Left colon (tissue), 1 donor: ENCODE measurements around a stretch of chr22.

GRCh38 chr22:44668941-44669519 lies 33.0 kb upstream of the PRR5 start:
- PRO-cap = no peak

- PRO-cap = unidirectional peak, plus-strand start at chr22:44676824; unidirectional peak, plus-strand start at chr22:44677085
Observed at GRCh38 chr22:44676573-44677801, 25.0 kb upstream of the PRR5 start.

DNA sequence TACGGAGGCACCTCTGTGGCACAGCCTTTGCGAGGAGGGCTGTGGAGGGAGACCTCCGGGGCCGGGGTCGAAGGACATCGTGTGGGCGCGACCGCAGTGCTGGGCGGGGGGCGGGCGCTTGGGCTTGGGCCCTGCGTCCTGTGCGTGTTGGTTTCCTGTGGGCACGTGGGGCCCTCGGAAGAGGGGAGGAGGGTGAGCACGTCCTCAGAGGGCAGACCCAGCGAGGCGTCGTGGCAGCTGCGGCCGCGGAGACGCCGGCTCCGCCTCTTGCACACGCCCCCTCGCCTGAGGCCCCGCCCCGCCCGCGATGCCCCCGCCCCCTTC lies 222 bp upstream of the PRR5 start:
- PRO-cap = bidirectional peak, plus-strand start outside the sequence, minus-strand start at position 232 of the sequence

- PRO-cap = no peak
Observed at GRCh38 chr22:44931065-44931616, 78.7 kb downstream of the PHF21B start.

DNA sequence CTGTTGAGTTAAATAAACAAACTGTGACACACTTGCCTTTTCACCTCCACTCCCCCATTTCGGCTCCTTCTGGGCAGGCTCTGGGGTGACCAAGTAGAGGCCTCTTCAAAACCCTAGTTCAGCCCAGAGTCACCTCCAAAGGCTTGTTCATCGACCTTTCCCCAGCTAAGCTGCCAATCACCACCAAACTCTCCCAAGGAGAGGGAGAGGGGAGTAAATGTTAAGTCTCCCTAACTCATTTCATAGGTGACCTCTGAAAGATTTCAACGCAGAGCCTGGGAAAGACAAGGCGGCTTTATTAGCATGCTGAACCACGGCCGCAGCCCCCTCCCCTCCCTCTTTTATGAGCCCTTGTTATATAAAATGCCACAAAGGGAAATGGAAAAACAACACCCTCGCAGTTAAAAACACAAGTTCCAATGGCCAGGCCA lies 3.9 kb downstream of the PHF21B start:
- PRO-cap = no peak

DNA sequence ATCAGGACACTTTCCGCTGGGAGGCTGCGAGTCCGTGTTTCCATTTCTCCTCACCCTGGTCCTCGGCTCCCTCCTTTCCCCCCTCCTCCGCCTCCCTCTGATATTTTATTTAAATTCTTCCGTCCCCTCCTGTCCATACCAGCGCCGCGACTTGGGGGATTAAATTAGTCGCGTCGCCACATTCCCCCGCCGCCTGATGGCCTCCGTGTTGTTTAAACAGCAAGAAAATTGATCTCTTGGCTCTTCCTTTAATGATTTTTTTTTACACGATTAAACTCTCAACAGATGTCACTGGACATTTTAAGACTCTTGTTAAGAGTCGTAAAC lies 444 bp upstream of the PHF21B start:
- PRO-cap = no peak

DNA sequence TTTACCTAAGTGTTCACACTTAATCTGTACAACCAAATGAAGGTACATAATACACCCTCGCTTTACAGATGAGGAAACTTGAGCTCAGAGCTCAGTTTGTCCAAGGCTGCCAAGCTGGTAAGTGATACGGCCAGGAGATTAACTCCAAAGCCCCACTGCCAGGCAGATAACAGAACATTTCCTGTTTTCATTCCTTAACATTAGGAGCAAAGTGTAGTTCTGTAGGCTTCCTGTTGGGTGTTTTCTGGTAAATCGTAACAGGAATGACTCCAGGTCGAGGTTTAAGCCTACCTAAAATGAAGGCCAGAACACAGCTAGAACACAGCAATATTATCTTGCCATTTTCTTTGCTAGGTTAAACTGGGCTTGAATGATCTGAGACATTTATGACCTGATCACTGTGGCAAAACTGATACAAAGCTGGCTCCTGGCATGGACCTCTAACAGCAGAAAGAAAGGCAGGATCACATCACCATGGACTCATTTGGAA lies 4.0 kb upstream of the NUP50 start:
- PRO-cap = unidirectional peak, plus-strand start at position 94 of the sequence; bidirectional peak, plus-strand start at position 294 of the sequence, minus-strand start at position 183 of the sequence

GRCh38 chr22:45192533-45193237 lies 29.0 kb downstream of the NUP50 start:
- PRO-cap = no peak

GRCh38 chr22:45226465-45227289 lies 14.0 kb downstream of the KIAA0930 start:
- PRO-cap = no peak

DNA sequence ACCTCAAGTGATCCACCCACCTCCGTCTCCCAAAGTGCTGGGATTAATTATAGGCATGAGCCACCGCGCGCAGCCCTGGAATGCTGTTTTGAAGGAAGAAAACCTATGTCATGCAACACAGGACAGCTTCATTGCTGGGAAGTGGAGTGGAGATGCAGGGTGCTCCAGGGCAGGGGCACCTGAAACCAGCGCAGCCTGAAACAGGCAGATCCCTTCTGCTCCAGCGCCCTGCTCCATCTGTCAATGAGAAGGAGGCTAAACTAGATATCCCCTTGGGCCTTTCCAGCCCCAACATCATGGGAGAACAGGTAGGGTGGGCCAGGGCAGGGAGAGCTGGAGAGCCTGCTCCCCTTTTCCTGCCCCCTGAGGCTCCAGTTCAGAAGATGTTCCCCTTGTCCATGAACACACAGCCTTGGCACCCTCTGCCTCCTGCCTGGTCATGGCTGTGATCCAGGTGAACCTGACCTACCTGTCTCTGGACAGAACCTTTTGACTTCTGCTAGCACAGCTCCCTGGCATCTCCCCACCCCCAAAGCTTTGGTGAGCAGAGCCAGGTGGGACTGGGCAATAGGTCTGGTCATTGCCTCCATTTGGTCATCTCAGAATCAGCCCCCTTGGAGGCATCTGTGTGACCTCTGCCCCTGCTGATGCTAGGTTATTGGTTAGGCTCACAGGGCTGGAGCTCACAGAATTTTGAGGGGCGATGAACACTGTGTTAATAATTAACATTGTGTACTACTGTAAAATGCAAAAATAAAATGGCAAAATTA lies 8.0 kb upstream of the KIAA0930 start:
- PRO-cap = no peak

GRCh38 chr22:45328691-45329237 lies 19.0 kb downstream of the FAM118A start:
- PRO-cap = no peak

- PRO-cap = no peak
Observed at GRCh38 chr22:45469492-45470274, 33.0 kb upstream of the FBLN1 start.

DNA sequence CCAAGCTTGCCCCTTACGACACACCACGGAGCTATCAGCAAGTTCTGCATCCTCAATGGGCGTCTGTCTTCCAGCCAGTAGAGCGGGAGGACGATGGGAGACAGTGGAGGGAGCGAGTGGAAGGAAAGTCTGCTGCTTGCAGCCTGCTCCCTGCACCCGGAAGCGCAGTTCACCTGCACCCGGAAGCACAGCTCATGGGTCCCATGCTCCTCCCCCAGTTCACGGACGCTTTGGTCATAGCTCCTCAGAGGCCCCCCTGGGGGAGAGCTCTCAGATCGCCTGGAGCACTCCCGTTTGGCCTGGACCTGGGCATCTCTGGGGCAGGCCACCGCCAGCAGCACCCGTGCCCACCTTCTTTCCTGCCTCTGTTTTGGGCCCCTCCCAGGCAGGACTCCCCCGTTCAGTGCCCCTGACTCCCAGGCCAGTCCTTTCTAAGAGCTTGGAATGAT lies 51.4 kb downstream of the FBLN1 start:
- PRO-cap = no peak

GRCh38 chr22:45602527-45602874 lies 69.1 kb upstream of the ATXN10 start:
- PRO-cap = no peak

GRCh38 chr22:45604270-45604892 lies 67.3 kb upstream of the ATXN10 start:
- PRO-cap = no peak

GRCh38 chr22:45639529-45639870 lies 32.1 kb upstream of the ATXN10 start:
- PRO-cap = no peak

DNA sequence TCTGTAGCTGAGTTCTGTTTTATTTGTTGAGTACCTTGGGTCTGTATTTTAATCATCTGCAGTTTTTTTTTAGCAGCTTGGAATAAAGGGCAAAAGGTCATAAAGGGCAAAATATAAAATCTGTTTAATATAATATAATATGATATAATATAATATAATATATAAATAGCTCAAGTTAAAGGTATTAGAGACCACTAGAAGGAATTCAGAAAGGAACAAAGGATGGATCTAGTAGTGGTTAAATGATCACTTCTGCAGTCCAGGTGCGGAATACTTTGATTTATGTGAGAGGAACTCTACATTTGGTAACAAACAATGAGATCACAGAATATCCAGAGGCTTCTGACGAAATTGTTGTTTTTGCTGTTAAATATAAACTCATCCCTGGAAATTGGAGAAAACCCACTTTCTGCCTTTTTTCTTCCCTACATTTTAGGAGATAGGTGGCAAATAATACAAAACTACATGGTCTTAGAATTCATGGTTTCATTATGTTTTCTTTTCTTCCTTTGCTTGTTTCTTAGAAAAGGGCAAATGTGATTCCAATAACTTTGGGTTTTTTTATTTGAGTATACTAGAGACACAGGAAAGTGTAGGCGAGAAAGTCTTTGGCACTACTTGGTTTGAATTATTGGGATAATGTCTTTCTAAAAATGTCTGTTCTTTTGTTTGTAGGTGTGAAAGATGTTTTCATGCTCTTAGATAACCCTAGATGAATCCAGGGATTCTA lies 36.0 kb downstream of the ATXN10 start:
- PRO-cap = no peak

DNA sequence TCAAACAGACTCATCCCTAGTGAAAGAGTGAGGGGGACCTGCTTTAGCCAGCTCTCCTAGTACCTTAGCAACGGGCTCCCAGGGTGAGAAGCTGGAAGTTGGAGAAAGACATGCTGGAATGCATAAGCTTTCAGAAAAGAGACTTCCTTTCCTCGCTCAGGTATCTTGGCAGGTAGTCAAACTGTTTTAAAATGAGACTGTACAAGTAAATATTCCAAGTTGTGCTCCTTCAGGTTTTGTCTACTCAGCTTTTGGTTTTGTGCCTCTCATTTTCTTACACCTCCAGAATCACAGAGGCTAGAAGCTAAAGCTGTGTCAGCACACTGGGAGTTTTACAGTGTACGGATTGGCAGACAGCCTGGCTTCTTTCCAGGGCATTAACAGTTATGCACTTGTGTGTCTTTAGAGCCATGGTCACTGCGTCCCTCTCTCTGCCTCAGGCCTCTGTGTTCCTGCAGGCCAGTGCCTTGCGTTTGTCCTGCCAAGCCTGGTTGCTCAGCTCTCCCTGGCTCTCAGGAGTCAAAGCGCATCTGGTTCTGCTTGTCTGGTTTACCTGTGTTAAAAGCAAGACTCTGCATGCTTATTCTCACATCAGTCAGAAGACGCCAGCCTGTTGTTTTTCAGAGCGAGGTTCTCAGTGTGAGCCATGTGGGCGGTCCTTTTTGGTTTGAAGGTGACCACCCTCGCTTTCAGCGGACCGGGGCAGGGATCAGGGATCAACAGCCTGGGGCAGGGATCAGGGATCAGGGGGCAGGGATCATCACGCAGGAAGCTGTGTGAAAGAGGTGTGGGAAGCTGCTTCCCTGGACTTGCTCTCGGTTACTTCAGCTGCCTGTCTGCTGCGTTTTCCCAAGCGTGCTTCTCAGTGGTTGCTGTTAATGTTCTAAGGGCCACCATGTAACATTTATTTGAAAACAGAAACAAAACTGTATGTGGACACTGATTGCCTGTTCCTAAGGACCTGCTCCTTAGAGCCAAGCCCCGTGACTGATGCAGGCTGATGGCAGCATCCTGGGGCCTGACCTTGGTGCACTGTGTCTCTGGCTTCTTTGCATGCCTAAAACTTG lies 146.6 kb downstream of the ATXN10 start:
- PRO-cap = no peak

- PRO-cap = no peak
Observed at GRCh38 chr22:45831029-45831327, 146.0 kb downstream of the WNT7B start.

GRCh38 chr22:45887511-45888080 lies 89.4 kb downstream of the WNT7B start:
- PRO-cap = no peak